Measurements from ENCODE around the gene UBR7.

DNA sequence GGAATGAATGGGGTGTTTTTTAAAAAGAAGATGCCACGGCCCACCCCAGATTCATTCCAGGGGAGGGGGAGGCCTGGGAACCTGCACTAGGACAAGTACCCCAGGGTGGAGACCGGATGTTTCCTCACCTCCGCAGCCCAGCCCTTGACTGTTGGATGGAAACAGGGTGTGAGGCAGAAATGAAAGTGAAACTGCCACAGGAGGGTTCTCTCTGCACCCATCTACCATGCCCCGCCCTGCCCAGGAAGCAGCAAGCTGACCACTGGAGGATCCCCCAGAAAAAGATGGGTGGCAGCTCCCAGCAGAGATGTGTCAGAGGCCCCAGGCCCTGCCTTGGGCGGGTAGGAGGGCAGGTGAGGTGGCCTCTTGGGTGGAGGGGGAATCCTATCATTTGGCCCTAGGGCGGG lies 12.1 kb downstream of the ITPK1 start:
- PRO-cap, result no peak
CAGE:
- cytosol, long polyA minus RNA, result no peak
- cytosol, long polyA plus RNA, result no peak
- long polyA plus RNA, result no peak
- nucleus, long polyA minus RNA, result no peak
- nucleus, long polyA plus RNA, result no peak

- PRO-cap, result unidirectional peak, plus-strand start at chr14:93116373; bidirectional peak, plus-strand start at chr14:93116416, minus-strand start at chr14:93116432
CAGE:
- cytosol, long polyA minus RNA, result no peak
- cytosol, long polyA plus RNA, result no peak
- long polyA plus RNA, result no peak
- nucleus, long polyA minus RNA, result no peak
- nucleus, long polyA plus RNA, result no peak
Measured at GRCh38 chr14:93116157-93117144, 726 bp upstream of the ITPK1 start.

- PRO-cap, result no peak
CAGE:
- cytosol, long polyA minus RNA, result no peak
- cytosol, long polyA plus RNA, result no peak
- long polyA plus RNA, result no peak
- nucleus, long polyA minus RNA, result no peak
- nucleus, long polyA plus RNA, result no peak
Measured at GRCh38 chr14:93151126-93151565, 33.6 kb downstream of the MOAP1 start.

DNA sequence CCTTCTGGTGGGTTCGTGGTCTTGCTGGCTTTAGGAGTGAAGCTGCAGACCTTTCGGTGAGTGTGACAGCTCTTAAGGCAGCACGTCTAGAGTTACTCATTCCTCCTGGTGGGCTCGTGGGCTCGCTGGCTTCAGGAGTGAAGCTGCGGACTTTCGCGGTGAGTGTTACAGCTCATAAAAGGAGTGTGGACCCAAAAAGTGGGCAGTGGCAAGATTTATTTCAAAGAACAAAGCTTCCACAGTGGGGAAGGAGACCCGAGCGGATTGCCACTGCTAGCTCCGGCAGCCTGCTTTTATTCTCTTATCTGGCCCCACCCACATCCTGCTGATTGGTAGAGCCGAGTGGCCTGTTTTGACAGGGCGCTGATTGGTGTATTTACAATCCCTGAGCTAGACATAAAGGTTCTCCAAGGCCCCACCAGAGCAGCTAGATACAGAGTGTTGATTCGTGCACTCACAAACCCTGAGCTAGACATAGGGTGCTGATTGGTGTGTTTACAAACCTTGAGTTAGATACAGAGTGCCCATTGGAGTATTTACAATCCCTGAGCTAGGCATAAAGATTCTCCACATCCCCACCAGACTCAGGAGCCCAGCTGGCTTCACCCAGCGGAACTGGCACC lies 15.1 kb downstream of the MOAP1 start:
- PRO-cap, result no peak
CAGE:
- cytosol, long polyA minus RNA, result no peak
- cytosol, long polyA plus RNA, result no peak
- long polyA plus RNA, result no peak
- nucleus, long polyA minus RNA, result no peak
- nucleus, long polyA plus RNA, result no peak

DNA sequence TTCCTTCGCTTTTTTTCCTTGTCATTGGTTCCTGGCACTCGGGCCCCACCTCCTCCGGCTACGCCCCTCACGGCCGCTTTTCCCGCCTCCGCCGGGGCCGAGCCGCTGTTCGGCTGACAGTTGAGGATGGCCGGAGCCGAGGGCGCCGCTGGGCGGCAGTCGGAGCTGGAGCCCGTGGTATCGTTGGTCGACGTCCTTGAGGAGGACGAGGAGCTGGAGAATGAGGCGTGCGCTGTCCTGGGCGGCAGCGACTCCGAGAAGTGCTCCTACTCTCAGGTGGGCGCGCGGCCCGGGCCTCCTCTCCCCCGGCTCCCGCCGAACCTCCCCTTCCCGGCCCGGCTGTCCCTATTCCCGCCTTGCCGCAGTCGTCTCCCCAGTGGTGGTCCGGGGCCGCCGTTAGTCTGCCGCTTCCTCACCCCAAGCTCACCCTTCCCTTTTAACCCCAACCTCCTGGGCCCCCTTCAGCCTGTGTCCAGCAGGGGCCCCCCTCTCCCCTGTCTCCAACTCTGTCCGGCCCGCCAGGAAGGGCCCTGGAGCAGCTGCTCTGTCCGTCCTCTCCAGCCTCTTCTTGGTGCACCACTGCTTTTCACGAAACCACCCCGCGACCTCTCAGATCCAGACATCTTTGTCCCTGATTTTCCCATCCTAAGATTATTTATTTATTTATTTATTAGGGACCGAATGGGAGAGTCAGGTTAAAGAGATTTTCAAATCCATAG lies at the start of gene UBR7:
Gene UBR7, plus strand, starts transcription at position 91 of the 719 bp plus-strand sequence.
- PRO-cap, result bidirectional peak, plus-strand start at position 119 of the sequence, minus-strand start outside the sequence
CAGE:
- cytosol, long polyA minus RNA, result start-site peak on the plus strand centred at position 114 of the sequence, 14 bp wide, 183 reads
- cytosol, long polyA plus RNA, result no peak
- long polyA plus RNA, result start-site peak on the plus strand centred at position 112 of the sequence, 24 bp wide, 126 and 136 reads in 2 replicates
- nucleus, long polyA minus RNA, result start-site peak on the plus strand centred at position 117 of the sequence, 5 bp wide, 34 reads
- nucleus, long polyA plus RNA, result no peak

GRCh38 chr14:93772104-93772676 lies 16.1 kb downstream of the PRIMA1 start:
- PRO-cap, result no peak
CAGE:
- cytosol, long polyA minus RNA, result no peak
- cytosol, long polyA plus RNA, result no peak
- long polyA plus RNA, result no peak
- nucleus, long polyA minus RNA, result no peak
- nucleus, long polyA plus RNA, result no peak

- PRO-cap, result no peak
CAGE:
- cytosol, long polyA minus RNA, result no peak
- cytosol, long polyA plus RNA, result no peak
- long polyA plus RNA, result no peak
- nucleus, long polyA minus RNA, result no peak
- nucleus, long polyA plus RNA, result no peak
Measured at GRCh38 chr14:93956625-93957434, 19.5 kb downstream of the ASB2 start.

- PRO-cap, result no peak
CAGE:
- cytosol, long polyA minus RNA, result no peak
- cytosol, long polyA plus RNA, result no peak
- long polyA plus RNA, result no peak
- nucleus, long polyA minus RNA, result no peak
- nucleus, long polyA plus RNA, result no peak
Measured at GRCh38 chr14:93969490-93969791, 6.9 kb downstream of the ASB2 start.

DNA sequence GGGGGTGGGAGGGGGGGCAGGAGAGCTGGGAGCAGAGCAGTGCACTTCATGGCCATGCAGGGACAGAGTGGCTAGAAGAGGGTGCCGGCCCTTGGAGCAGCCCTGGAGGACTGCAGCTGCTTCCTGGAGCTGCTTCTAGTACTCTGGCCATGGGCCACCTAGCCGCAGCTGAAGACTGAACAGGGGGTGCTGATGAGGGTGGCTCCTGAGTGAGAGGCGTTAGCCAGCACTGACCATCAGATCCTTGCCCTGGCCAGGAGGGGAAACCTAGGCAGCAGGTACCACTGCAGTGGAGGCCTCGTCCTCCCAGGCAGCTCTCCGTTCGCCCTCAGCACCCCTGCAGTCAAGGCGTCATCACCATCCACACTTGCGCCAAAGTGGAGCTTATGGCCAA lies 16.3 kb downstream of the OTUB2 start:
- PRO-cap, result no peak
CAGE:
- cytosol, long polyA minus RNA, result no peak
- cytosol, long polyA plus RNA, result no peak
- long polyA plus RNA, result no peak
- nucleus, long polyA minus RNA, result no peak
- nucleus, long polyA plus RNA, result no peak

- PRO-cap, result no peak
CAGE:
- cytosol, long polyA minus RNA, result no peak
- cytosol, long polyA plus RNA, result no peak
- long polyA plus RNA, result no peak
- nucleus, long polyA minus RNA, result no peak
- nucleus, long polyA plus RNA, result no peak
Measured at GRCh38 chr14:94059838-94060551, 21.0 kb downstream of the DDX24 start.

GRCh38 chr14:94079769-94080076 lies 1.3 kb downstream of the DDX24 start:
- PRO-cap, result no peak
CAGE:
- cytosol, long polyA minus RNA, result no peak
- cytosol, long polyA plus RNA, result no peak
- long polyA plus RNA, result no peak
- nucleus, long polyA minus RNA, result no peak
- nucleus, long polyA plus RNA, result no peak

- PRO-cap, result no peak
CAGE:
- cytosol, long polyA minus RNA, result no peak
- cytosol, long polyA plus RNA, result no peak
- long polyA plus RNA, result no peak
- nucleus, long polyA minus RNA, result no peak
- nucleus, long polyA plus RNA, result no peak
Measured at GRCh38 chr14:94289937-94290756, 2.9 kb downstream of the SERPINA10 start.

DNA sequence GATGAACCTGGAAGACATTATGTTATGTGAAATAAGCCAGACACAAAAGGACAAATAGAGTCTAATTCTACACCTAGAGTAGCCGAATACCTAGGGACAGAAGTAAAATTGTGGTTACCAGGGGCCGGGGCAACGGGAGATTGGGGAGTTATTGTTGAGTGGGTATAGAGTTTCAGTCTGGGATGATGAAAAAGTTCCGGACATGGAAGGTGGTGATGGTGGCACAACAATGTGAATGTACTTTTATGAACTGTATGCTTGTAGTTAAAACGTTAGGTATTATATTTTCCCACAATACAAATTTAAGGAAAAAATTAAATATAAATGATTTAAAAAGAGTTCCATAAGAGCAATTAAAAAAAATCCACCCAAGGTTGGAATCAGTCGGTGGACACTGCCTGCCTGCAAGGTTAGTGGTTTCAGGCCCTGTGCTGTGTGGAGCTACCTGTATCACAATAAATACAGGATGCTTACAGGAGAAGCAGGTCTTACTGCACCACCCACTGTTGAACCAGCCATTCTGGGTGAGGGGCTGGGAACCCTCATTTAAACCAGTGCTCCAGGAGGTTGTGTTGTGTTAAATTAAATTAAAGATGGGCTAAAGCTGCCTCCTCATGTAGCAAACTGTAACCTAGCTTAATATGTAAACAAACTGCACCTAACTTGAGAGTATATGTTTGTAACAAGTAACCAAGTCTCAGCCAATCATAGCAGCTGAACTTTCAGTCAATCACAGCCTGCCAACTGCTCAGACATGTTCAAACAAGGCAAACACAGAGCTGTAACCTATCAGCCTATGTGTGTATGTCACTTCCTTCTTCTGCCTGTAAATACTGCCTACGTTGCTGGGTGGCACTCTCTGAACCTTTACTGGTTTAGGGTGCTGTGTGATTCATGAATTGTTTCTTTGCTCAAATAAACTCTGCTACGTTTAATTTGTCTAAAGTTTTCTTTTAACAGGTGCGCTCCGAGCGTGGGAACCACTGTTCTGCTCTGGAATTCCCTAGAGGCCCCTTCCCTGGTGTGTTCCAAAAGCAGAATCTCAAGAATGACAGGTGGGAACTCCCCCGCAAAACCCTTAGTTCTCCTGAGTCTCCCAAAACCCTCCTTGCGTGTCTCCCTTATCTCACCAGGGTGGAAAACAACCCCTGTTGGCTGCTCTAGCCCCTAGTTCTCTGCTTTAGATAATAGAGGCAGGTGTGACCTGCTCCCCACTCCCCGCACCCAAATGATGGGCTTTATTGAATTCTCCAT lies 3.0 kb downstream of the SERPINA6 start:
- PRO-cap, result no peak
CAGE:
- cytosol, long polyA minus RNA, result no peak
- cytosol, long polyA plus RNA, result no peak
- long polyA plus RNA, result no peak
- nucleus, long polyA minus RNA, result no peak
- nucleus, long polyA plus RNA, result no peak

DNA sequence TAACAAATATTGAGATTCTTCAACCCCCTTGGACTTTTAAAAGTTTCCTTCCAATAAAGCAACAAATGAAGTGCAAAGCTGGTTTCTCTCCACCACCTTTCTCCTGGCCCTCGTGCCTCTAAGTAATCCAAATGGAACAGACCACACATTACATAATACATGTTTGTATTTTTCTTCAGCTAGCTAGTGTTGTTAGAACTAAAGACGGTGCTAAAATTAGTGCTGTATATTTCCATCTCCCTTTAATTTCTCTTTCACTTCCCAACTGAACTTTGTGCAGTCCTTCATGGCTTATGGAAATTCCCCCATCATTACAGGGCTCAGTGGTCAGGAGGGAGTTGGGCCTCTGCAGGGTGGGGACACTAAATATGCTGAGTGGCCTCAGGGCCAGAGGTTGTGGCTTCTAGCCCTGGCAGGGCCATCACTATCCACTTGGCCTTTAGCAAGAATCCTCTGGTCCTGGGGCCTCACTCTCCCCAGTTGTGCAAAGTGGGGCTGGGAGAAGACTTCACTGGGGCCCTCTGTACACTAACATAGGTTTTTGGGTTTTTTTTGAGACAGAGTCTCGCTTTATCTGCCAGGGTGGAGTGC lies 3.5 kb downstream of the SERPINA1 start:
- PRO-cap, result no peak
CAGE:
- cytosol, long polyA minus RNA, result no peak
- cytosol, long polyA plus RNA, result no peak
- long polyA plus RNA, result no peak
- nucleus, long polyA minus RNA, result no peak
- nucleus, long polyA plus RNA, result no peak

DNA sequence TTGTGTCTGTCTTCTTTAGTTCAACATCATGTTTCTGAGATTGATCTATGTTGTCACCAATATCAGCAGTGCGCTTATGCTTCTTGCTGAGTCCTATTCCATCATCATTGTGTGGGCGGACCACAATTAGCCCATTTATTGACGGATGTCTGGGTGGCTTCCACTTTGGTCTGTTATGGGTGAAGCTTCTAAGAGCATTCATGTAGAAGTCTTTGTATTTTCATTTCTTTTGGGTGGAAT lies 6.9 kb upstream of the SERPINA1 start:
- PRO-cap, result no peak
CAGE:
- cytosol, long polyA minus RNA, result no peak
- cytosol, long polyA plus RNA, result no peak
- long polyA plus RNA, result no peak
- nucleus, long polyA minus RNA, result no peak
- nucleus, long polyA plus RNA, result no peak

GRCh38 chr14:94620026-94620823 lies 8.0 kb downstream of the SERPINA3 start:
- PRO-cap, result no peak
CAGE:
- cytosol, long polyA minus RNA, result no peak
- cytosol, long polyA plus RNA, result no peak
- long polyA plus RNA, result no peak
- nucleus, long polyA minus RNA, result no peak
- nucleus, long polyA plus RNA, result no peak

- PRO-cap, result no peak
CAGE:
- cytosol, long polyA minus RNA, result no peak
- cytosol, long polyA plus RNA, result no peak
- long polyA plus RNA, result no peak
- nucleus, long polyA minus RNA, result no peak
- nucleus, long polyA plus RNA, result no peak
Measured at GRCh38 chr14:94946157-94946655, 176.3 kb upstream of the GSC start.

GRCh38 chr14:94971725-94972347 lies 185.5 kb downstream of the DICER1 start:
- PRO-cap, result no peak
CAGE:
- cytosol, long polyA minus RNA, result no peak
- cytosol, long polyA plus RNA, result no peak
- long polyA plus RNA, result no peak
- nucleus, long polyA minus RNA, result no peak
- nucleus, long polyA plus RNA, result no peak

GRCh38 chr14:95146384-95146906 lies 10.9 kb downstream of the DICER1 start:
- PRO-cap, result no peak
CAGE:
- cytosol, long polyA minus RNA, result no peak
- cytosol, long polyA plus RNA, result no peak
- long polyA plus RNA, result no peak
- nucleus, long polyA minus RNA, result no peak
- nucleus, long polyA plus RNA, result no peak

DNA sequence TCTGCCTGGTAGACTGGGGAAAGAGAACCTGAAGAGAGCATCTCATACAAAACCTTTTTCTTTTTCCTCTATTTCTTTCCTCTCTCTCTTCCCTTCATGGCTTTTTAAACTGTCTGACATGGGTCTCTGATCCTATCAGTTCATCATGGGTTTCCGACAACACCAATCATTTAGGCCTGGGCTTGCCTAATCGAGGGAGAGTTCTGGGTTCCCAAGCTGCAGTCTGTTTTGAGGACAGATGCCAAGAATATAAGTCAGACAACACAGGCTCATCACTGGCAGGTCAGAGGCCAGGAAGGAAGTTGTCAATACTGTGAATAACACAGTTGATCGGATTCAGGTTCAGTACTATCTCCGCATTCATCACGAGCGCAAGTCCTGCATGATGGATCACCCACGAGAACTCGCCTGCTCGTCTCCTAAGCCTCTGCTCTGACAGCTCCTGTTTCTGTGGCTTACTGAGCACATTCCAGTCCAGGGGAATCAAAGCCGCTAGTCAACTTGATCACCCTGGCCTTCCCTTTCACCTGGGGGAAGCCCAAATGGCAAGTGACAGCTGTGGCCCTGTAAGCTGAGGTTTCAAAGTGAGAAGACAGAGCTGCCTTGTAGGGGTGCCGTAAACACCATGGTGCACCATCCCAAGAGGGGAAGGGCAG lies 60.0 kb upstream of the DICER1 start:
- PRO-cap, result no peak
CAGE:
- cytosol, long polyA minus RNA, result no peak
- cytosol, long polyA plus RNA, result no peak
- long polyA plus RNA, result no peak
- nucleus, long polyA minus RNA, result no peak
- nucleus, long polyA plus RNA, result no peak